Epidermal melanocyte (primary cell): ENCODE results near the genes MCTS2, MYLK2, POFUT1 and ASXL1.

- RRBS = 19% methylated on average over 10 of the region's 42 CpGs
These were observed at the start of gene MCTS2 for GRCh38 chr20:31546999-31548102. TSS of gene MCTS2 (plus strand) at chr20:31547379.

GRCh38 chr20:31570833-31571718, 23.9 kb downstream of the MCTS2 start:
- RRBS = 28% methylated on average over 5 of the region's 25 CpGs

DNA sequence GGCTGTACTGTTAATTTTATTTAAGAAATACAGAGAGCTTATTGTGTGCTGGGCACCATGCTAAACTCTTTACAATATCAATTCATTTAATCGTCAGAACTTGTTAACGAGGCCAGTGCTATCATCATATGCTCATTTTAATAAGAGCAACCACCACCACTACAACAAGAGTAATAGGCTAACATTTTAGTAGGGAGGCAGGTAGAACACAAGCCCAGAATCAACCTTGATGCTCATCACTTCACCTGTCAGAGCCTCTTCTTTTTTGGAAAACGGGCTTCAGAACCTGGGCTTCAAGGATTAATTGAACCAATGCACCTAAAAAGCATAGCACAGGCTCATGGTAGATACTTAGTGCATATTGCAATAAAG, 3.9 kb downstream of the ID1 start:
- RRBS = no CpG with 5 or more reads among the region's 3 CpGs

GRCh38 chr20:31686172-31686648, 36.5 kb downstream of the BCL2L1 start:
- RRBS = no CpG with 5 or more reads among the region's 1 CpG

- RRBS = no CpG with 5 or more reads among the region's 3 CpGs
These were observed 16.8 kb downstream of the BCL2L1 start for GRCh38 chr20:31705622-31706422.

GRCh38 chr20:31779253-31779848, 39.8 kb upstream of the MYLK2 start:
- RRBS = no CpG with 5 or more reads among the region's 4 CpGs

- RRBS = no CpG with 5 or more reads among the region's 15 CpGs
These were observed at the start of gene MYLK2 for GRCh38 chr20:31818921-31819593. TSS of gene MYLK2 (plus strand) at chr20:31819356.

DNA sequence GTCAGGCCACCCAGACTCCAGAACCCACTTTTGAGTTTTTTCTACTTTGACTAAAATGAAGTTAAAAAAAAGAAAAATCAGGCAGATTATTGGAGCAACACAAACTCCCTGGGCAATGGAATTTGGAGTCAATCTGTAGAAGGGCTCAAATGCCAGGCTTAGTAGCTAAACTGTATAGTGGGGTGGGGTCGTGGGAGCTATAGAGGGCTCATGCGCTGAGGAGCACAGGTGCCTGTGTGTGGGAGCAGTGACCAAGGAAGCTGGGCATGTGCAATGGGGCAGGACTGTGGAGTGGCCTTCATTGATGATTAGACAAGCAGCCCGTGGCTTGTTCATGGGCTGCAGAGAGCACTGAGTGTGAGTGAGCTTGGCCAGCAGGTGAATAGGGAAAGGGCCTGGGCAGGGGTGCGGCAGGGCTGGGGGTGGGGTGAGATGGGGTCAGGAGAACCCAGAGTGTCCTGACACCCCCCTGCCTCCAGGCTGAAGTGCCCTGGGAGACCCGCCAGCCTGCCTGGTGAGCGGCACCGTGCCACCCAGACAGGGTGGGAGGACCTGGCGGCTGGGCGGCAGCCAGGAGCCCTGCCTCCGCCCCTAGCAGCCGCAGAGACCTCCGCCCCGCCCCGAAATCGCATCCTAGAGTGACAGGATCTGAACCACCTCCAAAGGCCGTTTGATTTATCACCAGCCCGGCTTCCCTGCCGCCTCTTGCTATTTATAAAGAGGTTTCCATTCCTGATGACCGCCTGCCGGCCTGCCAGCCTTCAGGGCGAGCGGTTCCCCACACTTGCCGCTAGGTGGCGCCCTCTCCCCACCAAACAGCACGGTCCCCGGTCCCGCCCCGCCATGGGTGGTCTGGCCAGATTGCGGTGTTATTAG, 3.3 kb downstream of the MYLK2 start:
- RRBS = 2% methylated on average over 6 of the region's 29 CpGs

DNA sequence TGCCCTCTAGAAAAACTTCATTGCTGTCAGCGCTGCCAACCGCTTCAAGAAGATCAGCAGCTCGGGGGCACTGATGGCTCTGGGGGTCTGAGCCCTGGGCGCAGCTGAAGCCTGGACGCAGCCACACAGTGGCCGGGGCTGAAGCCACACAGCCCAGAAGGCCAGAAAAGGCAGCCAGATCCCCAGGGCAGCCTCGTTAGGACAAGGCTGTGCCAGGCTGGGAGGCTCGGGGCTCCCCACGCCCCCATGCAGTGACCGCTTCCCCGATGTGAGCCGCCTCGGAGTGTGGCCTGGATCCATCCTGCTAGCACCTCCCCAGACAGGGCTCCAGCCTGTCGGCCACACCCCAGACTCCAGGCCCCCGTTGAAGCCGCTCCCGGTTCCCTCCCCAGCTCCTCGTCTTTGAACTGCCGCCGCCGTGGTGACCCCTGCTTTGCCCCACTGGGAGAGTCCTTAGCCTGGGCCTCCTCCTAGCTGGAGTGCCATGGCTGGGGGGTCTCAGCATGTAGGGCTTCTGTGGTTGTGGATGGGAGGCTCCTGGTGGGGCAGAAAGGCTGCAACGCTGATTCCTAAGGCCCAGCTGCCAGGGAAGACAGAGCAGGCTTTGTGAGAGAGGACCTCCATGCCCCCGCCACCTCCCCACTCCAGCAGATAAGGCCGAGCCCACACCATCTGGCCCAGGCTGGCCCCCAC, 11.6 kb downstream of the FOXS1 start:
- RRBS = no CpG with 5 or more reads among the region's 24 CpGs

- RRBS = no CpG with 5 or more reads among the region's 8 CpGs
These were observed 15.3 kb upstream of the HCK start for GRCh38 chr20:32036621-32037235.

GRCh38 chr20:32193176-32194030, 14.1 kb downstream of the PLAGL2 start:
- RRBS = no CpG with 5 or more reads among the region's 9 CpGs

GRCh38 chr20:32207550-32208562, at the start of gene POFUT1:
TSS of gene POFUT1 (plus strand) at chr20:32207880.
- RRBS = 2% methylated on average over 51 of the region's 88 CpGs

- RRBS = no CpG with 5 or more reads among the region's 2 CpGs
These were observed 10.7 kb downstream of the POFUT1 start for GRCh38 chr20:32218378-32218879.

- RRBS = no CpG with 5 or more reads among the region's 7 CpGs
These were observed 28.5 kb downstream of the POFUT1 start for GRCh38 chr20:32235873-32236814.

- RRBS = no CpG with 5 or more reads among the region's 7 CpGs
These were observed 38.7 kb downstream of the KIF3B start for GRCh38 chr20:32315961-32316658.

GRCh38 chr20:32357923-32358375, at the start of gene ASXL1:
TSS of gene ASXL1 (plus strand) at chr20:32358331.
- RRBS = 4% methylated on average over 6 of the region's 37 CpGs

GRCh38 chr20:32483150-32484061, 101.7 kb downstream of the NOL4L start:
- RRBS = 4% methylated on average over 18 of the region's 90 CpGs

DNA sequence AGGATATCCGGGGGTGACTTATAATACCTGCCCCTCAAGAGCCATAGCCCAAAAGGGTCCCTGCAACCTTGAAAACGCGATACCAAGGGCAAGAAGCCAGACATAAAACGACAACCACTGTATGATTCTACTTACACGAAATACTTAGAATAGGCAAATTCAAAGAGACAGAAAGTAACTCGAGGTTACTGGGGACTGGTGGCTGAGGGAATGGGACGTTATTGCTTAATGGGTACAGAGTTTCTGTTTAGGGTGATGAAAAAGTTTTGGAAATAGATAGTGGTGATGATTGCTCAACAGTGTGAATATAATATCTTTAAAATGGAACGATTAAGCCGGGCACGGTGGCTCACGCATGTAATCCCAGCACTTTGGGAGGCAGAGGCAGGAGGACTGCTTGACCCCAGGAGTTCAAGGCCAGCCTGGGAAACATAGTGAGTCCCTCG, 71.9 kb downstream of the NOL4L start:
- RRBS = no CpG with 5 or more reads among the region's 12 CpGs

- RRBS = no CpG with 5 or more reads among the region's 12 CpGs
These were observed 45.4 kb downstream of the NOL4L start for GRCh38 chr20:32539577-32540282.

DNA sequence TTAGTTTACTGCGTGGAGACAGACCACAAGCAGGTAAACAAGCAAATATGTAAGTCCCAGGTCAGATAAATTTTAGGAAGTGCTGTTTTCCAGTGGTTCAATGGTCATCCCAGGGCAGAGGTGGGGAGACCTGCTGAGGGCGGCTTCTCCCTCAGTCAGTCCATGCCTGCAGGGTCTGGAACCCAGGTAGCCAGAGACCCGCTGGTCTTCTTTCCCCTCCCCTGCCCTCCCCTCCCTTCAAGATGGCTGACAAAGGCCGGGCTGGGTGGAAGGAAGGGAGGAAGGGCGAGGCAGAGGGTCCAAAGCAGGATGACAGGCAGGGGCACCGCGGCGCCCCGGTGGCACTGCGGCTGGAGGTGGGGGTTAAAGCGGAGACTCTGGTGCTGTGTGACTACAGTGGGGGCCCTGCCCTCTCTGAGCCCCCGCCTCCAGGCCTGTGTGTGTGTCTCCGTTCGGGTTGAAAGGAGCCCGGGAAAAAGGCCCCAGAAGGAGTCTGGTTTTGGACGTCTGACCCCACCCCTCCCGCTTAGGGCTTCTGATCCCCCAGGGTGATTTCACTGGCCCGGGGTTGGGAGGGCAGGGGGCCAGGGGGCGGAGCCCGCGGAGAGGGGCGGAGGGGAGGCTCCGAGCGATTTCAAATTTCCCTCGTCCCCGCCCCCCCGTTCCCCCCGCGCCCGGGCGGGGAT, 432 bp upstream of the DNMT3B start:
- RRBS = 9% methylated on average over 10 of the region's 31 CpGs